ENCODE results near the genes SPANXB1, LDOC1, SPANXC, EOLA1, MAGEA9B, MAGEA9 and HSFX4.

- RRBS = no CpG with 5 or more reads among the region's 2 CpGs
Measured at GRCh38 chrX:140070353-140070779, 21.1 kb upstream of the ENSG00000230707 start.

DNA sequence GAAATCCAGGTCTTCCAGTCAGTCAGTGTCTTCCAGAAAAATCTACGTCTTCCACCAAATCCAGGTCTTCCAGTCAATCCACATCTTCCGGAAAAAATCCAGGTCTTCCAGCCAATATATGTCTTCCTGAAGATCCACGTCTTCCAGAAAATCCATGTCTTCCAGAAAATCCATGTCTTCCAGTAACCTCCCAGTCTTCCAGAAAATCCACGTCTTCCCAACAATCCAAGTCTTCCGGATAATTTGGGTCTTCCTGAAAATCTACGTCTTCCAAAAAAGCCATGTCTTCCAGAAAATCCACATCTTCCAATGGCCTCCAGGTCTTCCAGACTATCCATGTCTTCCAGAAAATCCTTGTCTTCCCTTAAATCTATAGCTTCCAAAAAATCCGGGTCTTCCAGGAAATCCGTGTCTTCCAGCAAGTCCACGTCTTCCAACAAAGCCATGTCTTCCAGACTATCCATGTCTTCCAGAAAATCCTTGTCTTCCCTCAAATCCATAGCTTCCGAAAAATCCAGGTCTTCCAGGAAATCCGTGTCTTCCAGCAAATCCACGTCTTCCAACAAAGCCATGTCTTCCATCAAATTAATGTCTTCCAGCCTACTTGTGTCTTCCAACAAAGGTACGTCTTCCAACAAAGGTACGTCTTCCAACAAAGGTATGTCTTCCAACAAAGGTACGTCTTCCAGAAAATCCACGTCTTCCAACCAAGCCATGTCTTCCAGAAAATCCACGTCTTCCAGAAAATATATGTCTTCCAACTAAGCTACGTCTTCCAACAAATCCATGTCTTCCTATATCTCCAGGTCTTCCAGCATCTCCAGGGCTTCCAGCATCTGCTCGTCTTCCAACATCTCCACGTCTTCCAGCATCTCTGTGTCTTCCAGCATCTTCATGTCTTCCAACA is 218.5 kb upstream of the SPANXB1 start:
- RRBS = 33% methylated on average over 1 of the region's 20 CpGs

GRCh38 chrX:141002506-141002748 is at the start of gene SPANXB1:
TSS of gene SPANXB1 (plus strand) at chrX:141002594.
- RRBS = no CpG with 5 or more reads among the region's 6 CpGs

DNA sequence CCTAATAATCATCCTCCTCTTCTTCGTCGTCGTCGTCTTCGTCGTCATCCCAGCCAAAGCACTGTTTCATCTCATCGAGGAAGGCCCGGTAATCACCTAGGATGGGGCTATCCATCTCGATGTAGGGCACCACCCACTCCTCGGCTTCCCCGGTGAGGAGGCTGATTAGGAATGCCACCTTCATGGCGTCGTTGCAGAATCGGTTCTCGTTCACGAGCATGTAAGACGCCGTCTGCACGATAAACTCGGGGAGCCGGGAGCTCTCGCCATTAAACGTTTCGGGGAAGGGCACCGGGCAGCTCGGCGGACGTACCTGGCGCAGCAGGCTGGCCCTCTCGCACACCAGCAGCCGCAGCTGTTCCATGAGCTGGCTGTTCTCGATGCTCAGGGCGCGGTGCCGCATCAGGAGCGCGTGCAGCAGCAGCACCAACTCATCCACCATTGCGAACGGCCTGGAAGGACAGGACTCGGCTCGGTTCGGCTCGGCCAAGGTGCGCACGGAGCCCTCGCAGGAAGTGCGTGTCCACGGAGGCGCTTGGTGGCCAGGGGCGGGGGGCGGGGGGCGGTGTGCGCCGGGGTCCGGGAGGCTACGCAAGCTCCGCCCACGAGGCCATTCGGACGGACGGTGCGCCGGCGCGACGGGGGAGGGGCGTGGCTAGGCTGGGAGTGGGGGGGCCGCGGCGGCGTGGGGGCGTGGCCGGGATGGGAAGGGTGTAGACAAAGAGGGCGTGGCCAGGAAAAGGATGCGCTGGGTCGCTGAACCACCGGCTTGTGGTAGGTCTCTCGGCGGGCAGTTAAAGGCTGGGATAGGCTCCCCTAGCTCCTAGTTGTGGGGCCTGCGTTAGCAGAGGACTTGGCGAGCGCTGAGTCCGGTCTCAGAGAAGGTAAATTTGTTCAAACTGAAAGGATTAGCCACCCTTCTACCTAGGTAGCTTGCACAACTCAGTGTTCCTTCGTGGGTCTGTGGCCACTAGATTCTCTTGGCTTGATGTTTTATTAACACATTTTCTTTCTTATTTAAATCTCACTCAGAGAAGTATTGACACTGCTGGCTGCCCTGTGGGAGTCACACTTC is at the start of gene LDOC1:
Gene LDOC1, minus strand, starts transcription at position 550 of the 1,075 bp plus-strand sequence.
- RRBS = 2% methylated on average over 38 of the region's 84 CpGs

GRCh38 chrX:141242457-141242662 is at the start of gene SPANXC:
TSS of gene SPANXC (minus strand) at chrX:141242517.
- RRBS = no CpG with 5 or more reads among the region's 3 CpGs

DNA sequence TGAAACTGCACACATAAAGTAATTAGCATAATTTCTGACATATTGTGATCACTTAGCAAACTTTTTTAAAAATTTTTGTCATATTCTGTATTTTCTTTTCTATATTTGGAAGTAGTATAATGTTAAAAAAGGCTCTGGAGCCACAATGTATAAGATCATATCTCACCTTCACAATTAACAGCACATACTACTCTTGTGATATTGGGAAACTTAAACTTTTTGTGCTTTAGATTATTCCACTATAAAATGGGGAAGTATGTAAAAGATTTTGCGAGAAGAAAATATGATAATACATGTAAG is 322.6 kb upstream of the SPANXN4 start:
- RRBS = no CpG with 5 or more reads among the region's 1 CpG

DNA sequence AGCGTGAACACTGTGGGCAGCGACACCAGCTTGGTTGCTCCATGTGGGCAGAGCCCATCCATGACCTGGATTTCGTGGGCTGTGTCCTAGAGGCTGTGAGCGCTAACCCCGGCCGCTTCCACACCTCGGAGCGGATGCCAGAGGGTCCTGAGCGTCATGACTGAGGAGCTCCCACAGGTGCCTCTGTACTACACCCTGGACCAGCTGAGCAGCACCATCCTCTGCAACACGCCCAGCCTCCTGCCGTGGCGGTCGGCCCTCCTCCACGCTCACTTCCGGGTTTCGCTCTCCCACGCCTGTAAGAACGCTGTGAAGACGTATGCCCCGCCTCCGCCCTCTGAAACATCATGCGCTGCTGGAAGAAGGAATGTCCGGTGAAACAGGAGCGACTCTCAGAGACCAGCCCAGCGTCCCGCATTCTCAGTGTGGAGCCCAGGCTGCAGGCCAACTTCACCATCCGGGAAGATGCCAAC is 186.3 kb upstream of the SLITRK2 start:
- RRBS = 87% methylated on average over 4 of the region's 27 CpGs

GRCh38 chrX:146877522-146877881 is 63.0 kb upstream of the CXorf51A start:
- RRBS = no CpG with 5 or more reads among the region's 2 CpGs

GRCh38 chrX:147332071-147332308 is 517.4 kb upstream of the CXorf51A start:
- RRBS = no CpG with 5 or more reads among the region's 2 CpGs

DNA sequence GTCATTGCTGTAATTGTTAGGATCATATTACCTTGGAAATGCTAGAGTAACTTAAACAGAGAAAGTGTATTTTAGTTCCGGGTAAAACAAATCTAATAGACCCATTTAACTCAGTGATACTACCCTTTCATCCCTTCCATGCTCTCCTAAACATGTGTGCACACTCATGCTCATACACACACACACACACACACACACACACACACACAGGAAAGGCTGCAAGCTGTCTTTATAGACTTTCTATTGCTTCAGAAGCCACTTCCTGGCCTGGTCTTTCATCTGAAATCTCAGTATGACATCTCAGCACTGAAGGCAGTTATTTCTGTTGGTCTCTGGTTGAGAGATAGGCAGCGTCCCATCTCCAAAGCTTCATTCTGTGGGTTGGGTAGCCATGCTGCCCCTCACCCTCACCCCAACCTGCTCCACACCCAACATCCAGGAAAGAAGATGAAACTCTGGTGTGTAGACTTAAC is 190.1 kb upstream of the AFF2 start:
- RRBS = no CpG with 5 or more reads among the region's 2 CpGs

DNA sequence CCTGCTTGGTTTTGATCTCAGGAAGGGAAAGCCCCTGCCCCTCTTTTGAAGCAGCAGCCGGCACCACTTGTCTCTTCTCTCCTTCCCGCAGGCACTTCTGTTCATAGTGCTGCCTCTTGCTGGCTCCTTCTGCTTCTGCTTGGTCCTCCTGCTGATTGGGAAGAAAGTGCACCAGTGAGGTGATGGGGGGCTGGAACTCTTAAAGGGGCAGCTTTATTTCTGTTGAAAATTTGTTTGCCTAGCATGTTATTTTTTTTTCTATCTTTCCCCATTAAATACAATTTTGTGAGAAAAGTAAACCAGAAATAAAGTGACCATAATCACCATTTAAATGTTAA is 2.2 kb upstream of the AFF2 start:
- RRBS = no CpG with 5 or more reads among the region's 2 CpGs

- RRBS = no CpG with 5 or more reads among the region's 7 CpGs
Measured at GRCh38 chrX:148609600-148610649, 109.5 kb downstream of the AFF2 start.

- RRBS = no CpG with 5 or more reads among the region's 3 CpGs
Measured at GRCh38 chrX:149483536-149484321, 21.4 kb downstream of the IDS start.

DNA sequence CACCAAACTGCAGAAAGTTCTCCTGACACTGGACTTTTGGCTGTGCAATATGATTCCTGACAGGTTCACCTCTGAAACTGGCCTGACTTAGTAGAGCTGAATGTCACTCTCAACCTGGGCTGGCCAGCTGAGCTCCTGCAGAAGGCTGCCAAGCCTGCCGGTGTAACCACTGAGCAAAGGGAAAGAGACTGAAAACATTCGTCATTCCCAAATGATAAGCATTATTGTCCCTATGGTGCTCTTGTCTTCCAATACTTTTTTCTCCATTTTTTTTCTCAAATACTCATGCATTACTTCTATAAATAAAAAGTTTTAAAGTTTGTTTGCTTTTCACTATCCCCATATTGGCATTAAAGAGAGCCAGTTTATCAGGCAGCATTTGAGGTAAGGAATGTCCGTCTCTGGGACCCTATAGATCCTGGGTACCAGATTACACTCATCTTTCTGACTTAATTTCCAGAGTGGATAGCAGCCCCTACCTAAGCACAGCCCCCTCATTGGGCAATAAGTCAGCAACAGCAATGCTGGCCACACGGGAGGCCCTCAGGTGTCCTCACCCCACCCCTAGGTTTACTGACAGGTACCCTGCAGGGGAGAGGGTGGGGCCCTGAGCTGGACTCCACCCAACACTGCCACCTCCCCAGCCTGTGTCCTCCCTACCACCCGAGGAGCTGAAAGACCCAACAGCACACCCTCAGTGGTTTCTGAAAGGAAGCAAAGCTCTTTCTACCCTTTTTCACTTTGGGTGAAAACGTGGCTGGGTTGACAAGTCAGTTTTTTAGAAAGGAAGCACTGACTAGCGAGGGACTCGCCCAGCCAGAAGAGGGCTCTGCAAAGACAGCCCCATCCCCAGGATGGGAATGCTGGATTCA is 2.5 kb downstream of the IDS start:
- RRBS = no CpG with 5 or more reads among the region's 8 CpGs

DNA sequence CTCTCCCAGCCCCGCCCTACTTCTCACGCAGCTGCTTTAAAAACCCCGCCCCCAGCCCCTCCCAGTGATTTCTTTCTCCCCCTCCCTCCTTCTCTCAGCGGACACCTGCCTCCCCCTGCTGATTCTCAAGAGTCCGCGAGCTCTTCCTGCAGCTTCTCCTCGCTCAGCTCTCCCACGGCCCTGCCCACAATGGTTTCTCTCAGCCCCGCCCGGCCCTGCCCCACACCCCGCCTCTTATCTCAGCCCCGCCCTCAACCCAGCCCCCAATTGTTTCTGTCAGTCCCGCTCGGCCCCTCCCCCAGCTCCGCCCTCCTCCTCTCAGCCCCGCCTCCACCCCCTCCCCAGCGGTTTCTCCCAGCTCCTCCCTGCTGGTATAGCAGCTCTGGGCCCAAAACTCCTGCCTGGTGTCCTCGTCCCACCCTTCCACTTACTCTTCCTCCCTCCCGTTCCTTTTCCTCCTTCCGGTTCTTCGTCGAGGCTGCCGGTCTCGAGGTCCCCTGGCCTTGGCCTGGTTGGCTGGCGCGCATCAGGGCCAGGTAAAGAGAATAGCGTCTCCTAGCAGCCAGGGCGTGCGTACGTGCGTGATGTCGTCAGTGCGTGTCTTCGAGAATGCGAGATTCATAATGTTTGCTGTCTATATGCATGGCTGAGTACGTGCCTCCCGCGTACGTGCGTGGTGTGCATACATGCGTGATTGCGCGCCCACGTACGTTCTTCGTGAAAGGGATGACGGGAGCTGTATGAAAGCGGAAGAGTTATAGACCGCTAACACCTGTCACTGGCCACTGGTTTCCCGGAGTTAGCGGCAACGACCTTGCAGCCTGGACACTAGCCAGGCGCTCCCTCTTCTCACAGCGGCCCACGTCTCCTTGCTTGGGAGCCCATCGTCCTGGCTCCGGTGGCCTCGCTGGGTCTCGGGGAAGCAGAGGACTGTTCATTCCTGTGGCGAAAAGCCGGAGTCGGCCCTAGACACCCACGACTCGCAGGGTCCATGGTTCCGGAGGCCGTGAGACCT is at the start of gene EOLA1:
Gene EOLA1, plus strand, starts transcription at position 749 of the 1,015 bp plus-strand sequence.
- RRBS = 1% methylated on average over 10 of the region's 66 CpGs

- RRBS = no CpG with 5 or more reads among the region's 19 CpGs
Measured at GRCh38 chrX:149587148-149587740, at the start of gene MAGEA9B. TSS of gene MAGEA9B (minus strand) at chrX:149587459.

DNA sequence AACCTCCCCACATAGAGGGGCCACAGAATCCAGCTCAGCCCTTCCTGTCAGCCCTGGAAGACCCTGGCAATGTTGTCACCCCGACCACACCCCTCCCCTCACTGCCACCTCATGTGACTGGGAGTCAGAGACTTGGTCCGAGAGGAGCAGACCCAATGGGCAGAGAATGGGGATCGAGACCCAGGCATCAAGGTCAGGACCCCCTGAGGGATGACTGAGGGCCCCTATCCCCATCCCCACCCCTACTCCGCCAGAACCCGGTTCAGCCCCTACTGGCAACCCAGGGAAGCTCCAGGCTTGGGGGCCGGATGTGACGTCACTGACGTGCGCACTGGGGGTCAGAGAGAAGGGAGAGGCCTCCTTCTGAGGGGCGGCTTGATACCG is at the start of gene MAGEA9:
Gene MAGEA9, plus strand, starts transcription at position 325 of the 384 bp plus-strand sequence.
- RRBS = no CpG with 5 or more reads among the region's 11 CpGs

DNA sequence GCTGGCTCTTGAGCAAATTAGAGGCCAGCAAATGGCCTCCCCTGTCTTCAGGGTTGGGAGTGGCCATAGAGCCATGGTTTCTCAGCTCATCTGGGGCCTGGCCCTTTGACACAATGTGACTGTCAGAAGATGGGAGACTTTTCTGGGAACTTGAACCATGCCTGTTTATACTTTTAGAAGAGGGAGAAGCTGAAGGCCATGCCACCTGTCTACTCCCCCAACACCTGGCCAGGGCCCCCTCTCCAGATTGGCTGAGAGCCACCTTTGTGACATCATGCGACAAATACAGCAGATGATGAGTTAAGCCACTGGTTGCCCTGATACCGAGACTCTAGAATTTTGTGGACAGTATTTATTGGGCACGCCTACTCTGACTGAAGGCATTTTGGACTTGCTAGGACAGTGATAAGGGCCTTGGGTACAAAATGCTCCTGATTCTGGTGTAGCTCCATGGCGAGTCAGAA is at the start of gene HSFX4:
Gene HSFX4, plus strand, starts transcription at position 379 of the 464 bp plus-strand sequence.
- RRBS = no CpG with 5 or more reads among the region's 4 CpGs

- RRBS = no CpG with 5 or more reads among the region's 10 CpGs
Measured at GRCh38 chrX:149943966-149944785, 5.9 kb upstream of the EOLA2 start.

- RRBS = no CpG with 5 or more reads among the region's 16 CpGs
Measured at GRCh38 chrX:149945792-149946607, 7.7 kb upstream of the EOLA2 start.